Camera-type eye (tissue), 1 donor: ENCODE measurements around a stretch of chr3.

DNA sequence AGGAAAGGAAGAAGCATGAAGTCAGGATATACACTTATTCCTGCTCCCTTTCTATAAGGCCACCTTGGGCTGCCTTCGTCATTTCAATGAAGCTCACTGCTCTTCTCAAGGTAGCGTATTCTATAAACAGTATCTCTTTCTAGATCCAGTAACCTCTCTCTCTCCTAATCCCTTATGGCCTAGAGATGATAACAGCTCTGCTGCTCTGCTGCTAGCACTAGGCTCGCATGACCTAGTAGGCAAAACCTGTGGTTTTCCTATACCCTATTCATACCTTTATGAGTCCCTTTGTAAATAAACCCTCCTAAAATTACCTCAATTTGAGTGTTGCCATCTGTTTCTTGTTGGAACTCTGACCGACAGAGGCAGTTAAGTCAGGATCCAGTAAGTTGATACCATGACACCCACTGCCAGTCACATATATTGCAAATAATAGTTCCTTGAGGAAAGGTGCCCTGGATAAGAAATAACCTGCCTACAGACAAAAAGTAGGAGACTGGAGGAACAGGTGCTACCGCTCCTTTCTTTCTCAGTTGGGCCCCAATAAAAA, 7.3 kb downstream of the CCDC14 start:
- RAMPAGE, long total RNA: no peak

GRCh38 chr3:124272728-124273352, 239.7 kb downstream of the KALRN start:
- RAMPAGE, long total RNA: no peak

DNA sequence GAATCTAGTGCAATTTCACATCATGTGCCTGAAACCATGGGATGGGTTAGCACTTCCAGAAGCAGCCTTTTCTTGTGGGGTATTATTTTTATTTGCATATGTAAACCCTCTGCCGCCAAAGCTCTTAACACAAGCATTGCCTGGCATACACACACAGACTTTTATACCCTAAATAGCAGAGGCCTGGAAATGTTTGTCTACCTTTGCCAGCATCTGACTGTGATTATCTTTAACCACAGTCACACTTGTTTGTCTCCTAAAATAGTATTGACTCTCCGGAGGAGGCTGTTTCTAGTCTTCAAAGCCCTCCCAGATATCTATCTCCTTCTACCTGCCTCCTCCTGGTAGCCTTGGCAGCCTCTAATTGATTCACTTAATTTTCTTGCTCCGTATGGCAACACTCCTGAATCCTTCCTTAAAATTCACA, 127.2 kb upstream of the UMPS start:
- RAMPAGE, long total RNA: no peak

- RAMPAGE, long total RNA: no peak
Measured at GRCh38 chr3:124699089-124699550, 31.1 kb upstream of the UMPS start.

DNA sequence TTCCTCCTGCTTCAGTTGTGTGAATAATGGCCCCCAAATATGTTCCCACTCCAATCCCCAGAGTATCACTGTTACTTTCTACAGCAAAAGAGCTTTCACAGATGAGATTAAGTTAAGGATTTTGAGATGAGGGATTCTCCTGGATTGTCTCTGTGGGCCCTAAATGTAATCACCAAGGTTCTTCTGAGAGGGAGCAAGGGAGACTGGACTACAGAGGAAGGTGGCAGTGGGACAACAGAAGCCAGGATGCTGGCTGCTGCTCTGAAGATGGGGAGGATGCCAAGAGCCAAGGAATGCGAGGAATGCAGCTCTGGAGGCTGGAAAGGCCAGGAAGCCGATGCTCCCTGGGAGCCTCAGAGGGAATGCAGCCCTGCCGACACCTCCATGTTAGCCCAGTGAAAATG, 43.9 kb downstream of the UMPS start:
- RAMPAGE, long total RNA: no peak

- RAMPAGE, long total RNA: start-site peak on the minus strand at chr3:124837695-124838678, 5 reads
Measured at GRCh38 chr3:124837543-124838383, 49.4 kb downstream of the ITGB5 start.

DNA sequence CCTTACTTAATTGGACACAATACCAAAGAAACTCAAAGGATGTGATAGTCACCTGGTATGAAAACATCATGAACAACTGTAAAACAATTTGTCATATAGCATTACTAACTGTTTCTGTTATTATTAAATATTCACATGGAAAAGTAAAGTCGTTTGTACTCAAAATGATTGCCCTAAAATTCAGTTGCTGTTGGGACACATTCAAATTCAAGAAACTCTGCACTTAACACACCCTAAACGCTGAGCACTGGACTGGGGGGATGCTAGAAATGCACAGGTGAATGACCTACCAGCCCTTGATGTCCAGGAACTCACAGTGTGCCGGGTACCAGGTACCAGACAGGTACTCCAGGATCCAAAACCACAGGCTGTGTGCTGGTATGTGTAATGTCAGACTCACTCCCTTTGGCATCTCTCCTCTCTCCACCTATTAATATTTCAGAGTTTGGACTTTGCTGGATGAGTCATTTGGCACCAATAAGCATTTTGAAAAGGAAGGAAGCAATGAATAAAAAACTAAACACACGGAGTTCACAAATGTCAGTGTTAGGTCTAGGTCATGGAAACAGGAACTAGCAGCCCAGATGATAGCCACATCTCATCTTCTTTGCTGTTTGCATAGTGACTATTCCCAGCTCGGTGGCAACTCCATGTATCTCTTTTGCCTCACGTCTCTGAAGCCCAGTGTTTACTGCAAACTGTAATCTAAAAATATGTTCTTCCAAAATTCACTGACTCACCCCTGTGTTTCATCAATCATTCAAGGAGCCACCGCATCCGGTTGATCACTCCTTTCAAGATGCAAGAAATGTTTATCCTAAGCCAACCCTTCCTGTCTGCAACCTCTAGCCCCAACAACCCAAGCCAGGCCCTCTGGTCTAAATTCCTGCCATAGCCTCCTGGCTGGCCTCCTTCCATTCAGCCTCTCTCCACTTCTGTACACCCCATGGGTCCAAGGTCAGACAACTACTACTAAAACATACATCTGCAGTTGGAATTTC, 8.6 kb downstream of the ITGB5 start:
- RAMPAGE, long total RNA: no peak

- RAMPAGE, long total RNA: no peak
Measured at GRCh38 chr3:125039488-125040523, 16.0 kb downstream of the HEG1 start.

DNA sequence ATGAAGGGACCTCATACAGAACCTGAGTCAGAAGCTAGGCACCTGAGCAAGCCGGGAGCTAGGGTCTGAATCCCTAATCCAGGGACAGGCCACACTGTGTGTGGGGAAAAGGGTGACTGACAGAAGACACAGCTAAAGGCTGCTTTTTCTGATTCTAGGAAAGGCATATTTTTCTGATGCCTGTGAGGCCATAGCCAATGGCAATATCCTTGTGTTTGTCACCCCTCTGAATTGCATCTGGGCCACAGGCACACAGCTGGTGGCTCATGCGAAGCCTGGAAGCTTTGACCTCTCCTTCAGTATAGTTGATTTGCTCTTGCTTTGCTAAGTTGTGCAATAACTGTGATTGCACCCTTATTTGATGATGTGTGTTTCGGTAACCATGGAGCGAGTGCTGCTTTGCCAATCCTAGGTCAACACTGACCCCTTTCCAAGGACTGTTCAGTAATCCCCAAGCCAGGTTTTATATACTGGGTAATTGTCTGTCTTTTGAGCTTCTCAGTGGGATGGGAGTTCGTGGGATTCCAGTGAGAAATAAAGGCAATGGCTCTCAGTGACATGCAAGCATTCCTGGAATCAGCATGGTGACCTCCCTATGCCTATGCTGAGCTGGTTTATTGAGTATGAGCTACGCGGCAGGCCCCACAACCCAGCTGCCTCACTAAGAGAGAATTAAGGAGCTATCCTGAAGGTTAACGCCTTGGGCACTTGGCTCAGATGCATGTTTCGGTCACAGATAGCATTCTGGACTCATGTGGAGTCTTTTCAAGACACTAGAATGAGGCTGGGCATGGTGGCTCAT, 49.1 kb upstream of the OSBPL11 start:
- RAMPAGE, long total RNA: no peak

DNA sequence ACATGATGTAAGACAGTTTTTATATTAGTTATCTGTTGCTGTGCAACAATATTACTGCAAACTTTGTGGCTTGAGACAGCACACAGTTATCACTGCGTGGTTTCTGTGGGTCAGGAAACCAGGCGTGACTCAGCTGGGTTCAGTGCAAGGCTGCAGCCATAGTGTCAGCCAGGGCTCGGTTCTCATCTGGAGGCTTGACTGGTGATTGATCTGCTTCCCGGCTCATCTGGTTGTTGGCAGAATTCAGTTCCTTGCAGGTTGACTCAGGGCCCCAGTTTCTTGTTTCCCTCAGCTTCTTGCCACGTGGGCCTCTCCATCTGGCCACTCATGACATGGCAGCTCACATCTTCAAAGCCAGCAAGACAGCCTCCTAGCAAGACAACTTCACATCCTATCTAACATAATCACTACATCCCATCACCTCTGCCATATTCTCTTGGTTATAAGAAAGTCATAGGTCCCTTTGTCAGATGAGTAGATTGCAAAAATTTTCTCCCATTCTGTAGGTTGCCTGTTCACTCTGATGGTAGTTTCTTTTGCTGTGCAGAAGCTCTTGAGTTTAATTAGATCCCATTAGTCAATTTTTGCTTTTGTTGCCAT, 146.7 kb upstream of the ROPN1B start:
- RAMPAGE, long total RNA: no peak

- RAMPAGE, long total RNA: no peak
Measured at GRCh38 chr3:125885990-125886512, 82.9 kb upstream of the ROPN1B start.

- RAMPAGE, long total RNA: no peak
Measured at GRCh38 chr3:125917015-125917659, 51.8 kb upstream of the ROPN1B start.

DNA sequence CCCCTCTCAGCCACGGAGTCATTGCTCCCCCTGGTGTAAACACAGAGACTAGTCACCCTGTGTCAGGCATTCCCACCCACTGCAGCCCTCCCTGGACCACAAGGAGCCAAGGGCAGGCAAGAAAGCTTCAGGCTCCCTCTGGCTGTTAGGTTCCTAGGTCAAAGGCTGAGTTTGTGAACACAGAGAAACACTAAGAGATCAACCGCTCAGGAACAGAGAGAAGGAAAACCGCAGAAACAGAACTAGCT, 32.7 kb upstream of the ROPN1B start:
- RAMPAGE, long total RNA: no peak

GRCh38 chr3:125990226-125991174, 21.5 kb downstream of the ROPN1B start:
- RAMPAGE, long total RNA: no peak

- RAMPAGE, long total RNA: no peak
Measured at GRCh38 chr3:126014105-126014535, 45.1 kb downstream of the ROPN1B start.

GRCh38 chr3:126102253-126102656, 18.3 kb upstream of the SLC41A3 start:
- RAMPAGE, long total RNA: no peak

DNA sequence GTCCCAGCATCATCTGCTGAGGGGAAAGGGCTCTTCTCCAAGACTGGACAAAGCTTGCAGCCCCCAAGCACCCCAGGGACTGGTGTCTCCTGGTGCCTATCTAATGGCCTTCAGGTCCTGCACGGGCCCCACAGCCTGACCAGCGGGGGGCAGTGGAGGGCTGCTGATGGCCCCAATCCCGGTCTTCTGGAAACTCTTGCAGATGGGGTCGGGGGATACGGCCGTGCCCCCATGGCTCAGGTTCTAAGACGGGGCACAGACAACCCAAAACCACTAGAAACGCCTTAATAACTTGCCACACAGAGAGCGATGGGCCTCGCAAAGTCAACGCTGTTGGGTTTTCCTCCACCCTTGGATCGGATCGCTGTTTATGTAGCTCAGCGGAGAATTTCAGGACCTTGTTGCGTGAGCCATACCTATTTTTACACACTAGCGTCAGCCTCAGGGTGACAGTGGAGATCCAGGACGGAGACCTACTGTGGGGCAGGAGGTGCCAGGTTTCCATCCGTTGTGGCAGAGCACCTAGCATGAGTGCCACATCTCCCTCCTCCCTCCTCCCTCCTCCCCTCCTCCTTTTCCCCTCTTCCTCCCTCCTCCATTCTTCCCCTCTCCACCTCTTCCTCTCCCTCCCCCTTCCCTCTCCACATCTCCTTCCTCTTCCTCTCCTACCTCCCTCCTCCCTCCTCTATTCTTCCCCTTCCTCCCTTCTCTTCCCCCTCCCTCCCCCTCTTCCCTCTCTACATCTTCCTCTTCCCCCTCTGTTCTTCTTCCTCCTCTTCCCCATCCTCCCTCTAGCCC, 79.3 kb upstream of the ALDH1L1 start:
- RAMPAGE, long total RNA: no peak

- RAMPAGE, long total RNA: no peak
Measured at GRCh38 chr3:126260867-126261393, 80.5 kb upstream of the ALDH1L1 start.

GRCh38 chr3:126342788-126343681, 14.2 kb downstream of the KLF15 start:
- RAMPAGE, long total RNA: no peak

GRCh38 chr3:126353573-126354733, 3.3 kb downstream of the KLF15 start:
- RAMPAGE, long total RNA: no peak